Trachea (tissue), 1 donor: ENCODE measurements around the genes PCDHA3, PCDHB9, PCDHGA2, PCDHGB1, PCDHGA8 and HDAC3.

GRCh38 chr5:140800744-140801761 lies at the start of gene PCDHA3:
Gene PCDHA3, plus strand, starts transcription at chr5:140801057.
- PRO-cap: no peak

DNA sequence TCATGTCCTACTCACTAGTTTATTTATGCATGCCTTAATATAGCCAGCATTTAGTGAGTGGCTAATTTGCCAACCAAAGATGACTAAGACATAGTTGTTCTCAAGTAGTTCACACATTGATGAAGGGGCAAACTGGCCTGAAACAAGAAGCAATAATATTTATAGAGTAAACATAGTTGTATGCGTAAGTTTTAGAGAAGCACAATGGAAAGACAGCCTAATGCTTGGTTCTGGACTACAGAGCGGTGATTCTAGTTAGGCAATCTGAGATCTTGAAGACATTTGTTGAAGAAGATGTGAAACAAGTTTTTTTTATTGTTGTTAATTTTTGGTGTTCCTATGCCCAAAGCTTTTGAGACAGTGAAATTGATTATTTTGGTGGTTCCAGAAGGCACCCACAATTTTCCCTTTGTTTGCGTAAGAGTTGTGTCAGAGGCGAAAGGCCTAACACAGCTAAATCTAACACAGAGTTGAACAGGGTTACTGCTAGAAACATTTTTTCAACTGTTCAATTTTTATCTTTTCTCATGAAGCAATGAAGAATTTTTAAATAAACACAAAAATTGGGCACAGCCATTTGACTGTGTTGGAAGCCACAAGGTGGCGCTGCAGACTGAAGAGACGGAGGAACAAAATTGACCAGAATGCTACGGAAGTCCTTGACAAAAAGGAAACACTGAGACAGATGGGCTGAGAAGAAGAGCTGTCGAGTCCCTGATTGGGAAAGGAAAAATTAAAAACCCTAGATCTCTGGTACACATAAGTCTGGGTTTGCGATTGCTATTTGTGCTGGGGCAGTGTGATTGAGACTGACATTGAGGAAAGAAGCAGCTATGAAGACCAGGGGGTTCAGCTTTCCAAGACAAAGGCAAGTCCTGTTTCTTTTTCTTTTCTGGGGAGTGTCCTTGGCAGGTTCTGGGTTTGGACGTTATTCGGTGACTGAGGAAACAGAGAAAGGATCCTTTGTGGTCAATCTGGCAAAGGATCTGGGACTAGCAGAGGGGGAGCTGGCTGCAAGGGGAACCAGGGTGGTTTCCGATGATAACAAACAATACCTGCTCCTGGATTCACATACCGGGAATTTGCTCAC lies at the start of gene PCDHB9:
PCDHB9 (plus strand) TSS at position 676 of the 1,090 bp plus-strand sequence.
- PRO-cap: no peak

- PRO-cap: no peak
Measured at GRCh38 chr5:141234094-141234707, 11.0 kb upstream of the PCDHB15 start.

DNA sequence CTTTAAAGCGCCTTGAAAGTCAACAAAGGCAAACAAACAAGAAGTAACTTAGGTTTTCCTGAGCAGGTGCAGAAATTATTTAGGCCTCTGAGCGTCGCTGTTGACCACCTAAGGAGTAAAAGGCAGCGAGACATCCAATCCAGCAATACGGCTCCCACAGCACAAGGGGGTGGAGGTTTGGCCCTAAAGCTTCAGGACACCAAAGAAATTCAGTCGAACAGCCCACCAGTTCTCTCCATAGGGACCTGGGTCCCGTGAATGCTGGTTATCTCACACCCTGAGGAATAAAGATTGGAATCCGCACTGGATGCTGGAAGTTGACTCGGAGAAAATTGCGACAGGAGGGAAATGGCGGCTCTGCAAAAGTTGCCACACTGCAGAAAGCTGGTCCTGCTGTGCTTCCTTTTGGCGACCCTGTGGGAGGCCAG lies at the start of gene PCDHGA2:
PCDHGA2 (plus strand) TSS at position 137 of the 428 bp plus-strand sequence.
- PRO-cap: no peak

- PRO-cap: no peak
Measured at GRCh38 chr5:141349797-141350594, at the start of gene PCDHGB1. Gene PCDHGB1, plus strand, starts transcription at chr5:141350099.

GRCh38 chr5:141392215-141392917 lies at the start of gene PCDHGA8:
Gene PCDHGA8, plus strand, starts transcription at chr5:141392633.
- PRO-cap: no peak

- PRO-cap: no peak
Measured at GRCh38 chr5:141494618-141495537, 6.0 kb downstream of the PCDHGC5 start.

DNA sequence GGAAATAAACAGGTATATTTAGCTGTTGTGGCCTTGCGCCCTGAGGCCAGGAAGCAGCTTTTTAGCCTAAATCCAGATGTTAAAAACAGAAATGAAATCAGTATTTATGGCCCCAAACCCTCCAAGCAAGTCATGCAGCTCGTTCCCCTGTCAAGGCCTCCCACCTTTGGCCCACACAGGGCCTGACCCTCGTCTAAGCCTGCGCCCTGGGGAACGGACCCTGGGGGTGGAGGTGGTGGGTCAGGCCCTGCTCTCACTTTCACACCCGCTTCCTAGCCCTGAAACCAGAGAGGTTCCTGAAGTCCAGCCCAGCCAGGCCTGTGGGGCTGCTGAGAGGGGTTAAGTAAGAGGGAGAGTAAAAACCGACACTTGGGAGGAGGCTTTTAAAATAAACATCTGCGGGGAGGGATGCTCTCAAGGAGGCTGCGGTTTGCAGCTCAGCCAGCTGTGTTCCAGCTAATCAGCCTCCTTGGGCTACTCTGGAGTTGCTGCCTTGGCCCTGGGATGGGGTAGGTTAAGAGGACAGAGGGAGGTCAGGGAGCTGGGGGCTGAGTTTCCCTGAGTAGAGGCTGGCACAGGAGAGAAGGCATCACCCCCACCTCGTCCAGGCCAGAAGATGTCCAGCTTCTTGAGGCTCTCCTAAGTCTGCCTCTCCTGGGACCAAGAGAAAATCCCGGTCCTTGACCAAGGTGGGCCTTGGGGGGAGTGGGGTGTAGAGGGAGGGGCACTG lies 18.9 kb downstream of the PCDHGC5 start:
- PRO-cap: no peak

- PRO-cap: unidirectional peak, plus-strand start at chr5:141508589; bidirectional peak, plus-strand start at chr5:141509288, minus-strand start at chr5:141509165
Measured at GRCh38 chr5:141508325-141509548, 19.9 kb downstream of the PCDHGC5 start.

- PRO-cap: bidirectional peak, plus-strand start at chr5:141528827, minus-strand start at chr5:141528694
Measured at GRCh38 chr5:141528106-141529078, 39.5 kb downstream of the PCDHGC5 start.

GRCh38 chr5:141583159-141583452 lies 35.7 kb downstream of the DIAPH1 start:
- PRO-cap: no peak

DNA sequence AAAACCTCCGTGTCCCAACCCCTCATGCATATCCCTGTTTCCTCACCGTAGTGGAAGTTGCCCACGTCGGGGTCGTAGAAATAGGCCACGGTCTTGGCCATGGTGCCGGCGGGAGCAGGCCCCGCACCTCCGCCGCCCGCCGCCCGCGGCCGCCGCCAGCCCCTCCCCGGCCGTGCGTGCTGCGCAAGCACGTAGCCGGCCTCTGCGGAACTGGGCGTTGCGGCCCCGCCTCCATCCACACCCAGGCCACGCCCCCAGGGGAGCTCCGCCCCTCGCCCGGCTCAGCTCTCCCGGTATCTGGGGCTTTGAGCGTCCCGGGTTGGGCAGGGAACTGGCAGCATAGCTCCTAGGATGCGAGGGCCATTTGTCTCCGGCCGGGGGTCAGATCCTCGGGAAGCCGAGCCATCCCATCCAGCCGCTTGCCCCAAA lies at the start of gene HDAC3:
HDAC3 (minus strand) TSS at position 160 of the 429 bp plus-strand sequence.
- PRO-cap: bidirectional peak, plus-strand start at position 312 of the sequence, minus-strand start at position 164 of the sequence

- PRO-cap: no peak
Measured at GRCh38 chr5:141652653-141653093, 1.5 kb upstream of the FCHSD1 start.

- PRO-cap: no peak
Measured at GRCh38 chr5:141672624-141672905, 9.5 kb downstream of the ARAP3 start.

GRCh38 chr5:141680068-141680759 lies 1.8 kb downstream of the ARAP3 start:
- PRO-cap: no peak

DNA sequence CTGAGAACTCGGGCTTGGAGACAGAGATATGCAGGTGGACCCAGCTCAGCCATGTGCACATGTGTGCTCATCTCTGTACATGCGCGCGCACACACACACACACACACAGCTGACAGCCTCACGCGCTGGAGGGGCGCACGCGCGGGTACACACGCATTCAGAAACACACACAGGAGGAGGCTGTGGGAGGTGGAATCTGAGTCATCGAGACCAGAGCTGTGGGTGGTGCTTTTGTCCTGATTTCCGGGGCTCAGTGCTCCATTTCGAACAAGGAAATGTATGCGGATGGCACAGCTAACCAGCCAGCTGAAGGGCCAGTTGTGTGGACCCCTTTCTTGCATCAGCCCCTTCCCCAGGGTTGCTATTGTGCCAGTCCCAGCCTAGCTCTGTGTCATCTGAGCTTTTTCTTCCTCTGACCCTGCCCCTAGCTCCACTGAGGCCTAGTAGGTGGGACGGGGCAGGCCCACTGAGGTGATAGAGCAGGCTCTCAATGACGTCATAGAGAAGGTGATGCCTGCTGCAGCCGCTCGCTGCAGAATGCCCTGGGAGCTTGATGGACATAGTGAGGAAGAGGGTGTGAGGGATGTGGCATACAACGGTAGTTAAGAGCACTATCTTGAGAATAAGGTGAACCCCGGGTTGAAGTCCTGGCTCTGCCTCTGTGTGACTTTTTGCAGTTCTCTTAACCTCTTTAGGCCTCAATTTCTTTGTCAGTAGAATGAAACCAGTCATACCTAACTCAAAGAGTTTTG lies 11.3 kb upstream of the ARAP3 start:
- PRO-cap: no peak

- PRO-cap: no peak
Measured at GRCh38 chr5:141864159-141864816, 13.9 kb downstream of the PCDH1 start.

DNA sequence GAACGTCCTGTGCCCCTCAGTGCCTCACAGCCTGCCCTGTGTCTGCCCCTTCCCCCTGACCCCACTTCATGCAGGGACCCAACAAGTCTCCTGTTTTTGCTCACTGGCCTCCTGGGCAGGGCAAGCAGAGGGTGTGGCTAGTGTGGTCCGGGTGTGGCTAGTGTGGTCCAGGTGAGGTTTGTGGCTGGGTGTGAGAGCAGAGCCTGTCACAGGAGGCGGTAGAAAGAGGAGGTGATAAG lies 23.4 kb downstream of the SPRY4 start:
- PRO-cap: no peak

GRCh38 chr5:142507262-142508264 lies 178.3 kb downstream of the FGF1 start:
- PRO-cap: no peak

DNA sequence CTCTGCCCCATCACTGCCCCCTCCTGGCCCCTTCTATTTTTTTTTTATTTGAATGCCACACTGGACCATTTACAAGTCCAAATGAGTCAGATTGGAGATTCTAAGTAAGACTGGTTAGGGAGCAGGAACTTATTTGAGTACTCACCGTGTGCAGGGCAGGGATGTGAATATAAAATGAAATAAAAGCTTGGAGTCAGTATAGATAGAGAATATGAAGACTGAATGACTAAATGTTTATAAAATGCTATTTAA lies 137.0 kb downstream of the FGF1 start:
- PRO-cap: no peak